Spinal cord (tissue), 3 donors: ENCODE measurements around the genes DIS3L and SMAD3.

DNA sequence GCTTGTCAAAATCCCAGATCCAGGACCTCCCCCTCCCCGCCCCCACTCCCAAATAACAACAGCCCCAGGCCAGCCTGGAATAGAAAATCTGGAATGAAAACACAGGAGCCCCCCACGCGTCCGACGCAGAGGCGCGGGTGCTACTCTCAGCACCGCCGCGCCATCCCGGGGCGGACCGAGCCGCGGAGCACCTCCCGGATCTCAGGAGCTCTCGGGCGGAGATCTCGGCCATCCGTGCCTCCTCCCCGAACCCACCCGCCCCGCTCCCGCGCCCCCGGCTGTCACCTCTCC lies 484 bp downstream of the DENND4A start:
- PRO-cap: no peak
- RAMPAGE, long total RNA: no peak

DNA sequence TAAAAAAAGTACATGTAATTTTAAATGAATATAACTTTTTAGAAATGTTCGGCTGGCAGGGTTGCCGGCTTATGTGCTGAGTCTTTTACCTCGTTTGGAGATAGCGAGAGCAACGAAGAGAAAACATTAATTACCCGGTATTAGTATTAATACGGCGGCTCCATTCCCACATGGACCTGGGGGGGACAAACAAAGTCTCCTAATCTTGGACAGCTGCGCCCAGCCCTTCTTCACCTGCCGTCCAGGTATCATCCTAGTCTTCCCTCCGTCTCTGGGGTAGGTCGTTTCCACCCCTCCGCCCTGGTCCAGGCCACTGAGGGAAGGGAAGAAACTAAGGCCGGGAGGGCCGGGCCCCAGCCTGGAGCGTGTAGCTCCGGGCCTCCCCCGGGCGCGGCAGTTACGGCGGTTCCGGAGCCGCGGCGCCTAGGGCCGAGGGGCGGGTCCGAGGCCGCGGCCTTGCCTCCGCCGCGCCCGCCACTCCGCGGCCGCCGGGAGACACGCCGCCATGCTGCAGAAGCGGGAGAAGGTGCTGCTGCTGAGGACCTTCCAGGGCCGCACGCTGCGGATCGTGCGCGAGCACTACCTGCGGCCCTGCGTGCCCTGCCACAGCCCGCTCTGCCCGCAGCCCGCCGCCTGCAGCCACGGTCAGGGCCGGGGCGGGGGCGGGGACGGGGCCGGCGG lies at the start of gene DIS3L:
Gene DIS3L, plus strand, starts transcription at position 477 of the 681 bp plus-strand sequence.
- PRO-cap: no peak
- RAMPAGE, long total RNA: start-site peak on the plus strand centred at position 194 of the sequence, 80 bp wide, 33 and 31 reads in 2 replicates; start-site peak on the plus strand centred at position 512 of the sequence, 29 bp wide, 44 and 47 reads in 2 replicates

- PRO-cap: no peak
- RAMPAGE, long total RNA: no peak
These were observed 23.8 kb downstream of the MAP2K1 start for GRCh38 chr15:66410436-66410957.

- PRO-cap: no peak
- RAMPAGE, long total RNA: no peak
These were observed 60.3 kb upstream of the SMAD6 start for GRCh38 chr15:66641628-66642270.

DNA sequence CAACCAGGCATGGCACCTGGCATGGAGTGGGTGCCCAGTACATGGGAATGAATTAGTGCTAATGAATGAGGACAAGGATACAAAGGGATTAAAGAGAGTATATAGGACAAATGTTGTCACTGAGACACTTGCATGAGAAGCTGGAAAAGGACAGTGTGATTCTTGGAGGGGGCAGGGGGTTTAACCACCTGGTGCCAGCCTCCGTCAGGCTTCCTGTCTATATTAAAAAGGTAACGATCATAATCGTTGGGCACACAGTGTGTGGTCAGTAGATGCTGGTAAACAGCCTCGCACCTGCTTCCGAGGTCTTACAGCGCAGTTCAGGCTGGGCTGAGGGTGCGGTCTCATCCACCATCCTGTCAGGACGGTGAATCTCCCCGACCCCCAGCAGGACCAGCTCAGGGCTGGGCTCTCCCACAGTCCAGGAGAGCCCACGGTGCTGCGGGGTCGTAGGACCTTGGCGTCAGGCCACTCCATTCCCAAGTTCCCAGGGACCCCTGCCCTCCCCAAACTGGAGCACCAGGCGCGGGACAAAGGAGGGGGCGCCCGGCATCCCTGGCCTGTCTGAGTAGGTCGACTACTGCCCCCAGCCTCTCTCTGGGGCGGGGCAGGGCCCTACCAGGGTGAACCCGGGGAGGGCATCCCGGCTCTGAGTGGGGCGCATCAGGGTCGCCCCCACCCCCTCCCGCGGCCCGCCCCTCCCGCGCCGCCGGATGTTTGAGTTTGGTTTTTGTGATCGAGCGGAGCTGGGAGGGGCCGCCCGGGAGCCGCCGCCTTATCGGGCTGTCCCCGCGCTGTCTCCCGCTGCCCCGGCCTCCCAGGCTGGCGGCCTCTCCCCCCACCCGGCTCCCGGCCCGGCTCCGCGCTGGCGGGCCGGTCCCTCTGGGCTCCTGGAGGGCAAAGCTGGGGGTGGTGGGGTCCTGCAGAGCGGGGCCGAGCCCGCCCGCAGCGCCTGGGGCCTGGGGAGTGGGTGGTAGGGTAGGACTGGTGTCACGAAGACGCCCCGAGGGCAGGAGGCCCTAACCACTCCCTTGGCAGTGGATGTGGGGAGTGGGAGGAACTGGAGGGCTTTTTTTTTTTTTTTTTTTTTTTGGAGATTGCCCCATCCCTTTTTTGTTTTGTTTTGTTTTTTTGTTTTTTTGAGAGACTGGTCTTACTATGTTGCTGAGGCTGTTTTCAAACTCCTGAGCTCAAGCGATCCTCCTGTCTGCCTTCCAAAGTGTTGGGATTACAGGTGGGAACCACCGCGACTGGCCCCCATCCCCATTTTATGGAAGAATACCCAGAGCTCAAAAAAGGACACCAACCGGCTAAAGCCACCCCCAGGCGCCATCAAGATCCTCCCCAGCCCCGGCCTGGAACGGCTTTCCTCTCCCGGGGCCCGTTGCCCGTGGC lies 47.3 kb upstream of the SMAD6 start:
- PRO-cap: no peak
- RAMPAGE, long total RNA: no peak

- PRO-cap: no peak
- RAMPAGE, long total RNA: no peak
These were observed 13.1 kb downstream of the SMAD6 start for GRCh38 chr15:66715057-66715528.

GRCh38 chr15:66774055-66774763 lies 72.2 kb downstream of the SMAD6 start:
- PRO-cap: no peak
- RAMPAGE, long total RNA: no peak

GRCh38 chr15:66780800-66781930 lies 79.1 kb downstream of the SMAD6 start:
- PRO-cap: no peak
- RAMPAGE, long total RNA: no peak

DNA sequence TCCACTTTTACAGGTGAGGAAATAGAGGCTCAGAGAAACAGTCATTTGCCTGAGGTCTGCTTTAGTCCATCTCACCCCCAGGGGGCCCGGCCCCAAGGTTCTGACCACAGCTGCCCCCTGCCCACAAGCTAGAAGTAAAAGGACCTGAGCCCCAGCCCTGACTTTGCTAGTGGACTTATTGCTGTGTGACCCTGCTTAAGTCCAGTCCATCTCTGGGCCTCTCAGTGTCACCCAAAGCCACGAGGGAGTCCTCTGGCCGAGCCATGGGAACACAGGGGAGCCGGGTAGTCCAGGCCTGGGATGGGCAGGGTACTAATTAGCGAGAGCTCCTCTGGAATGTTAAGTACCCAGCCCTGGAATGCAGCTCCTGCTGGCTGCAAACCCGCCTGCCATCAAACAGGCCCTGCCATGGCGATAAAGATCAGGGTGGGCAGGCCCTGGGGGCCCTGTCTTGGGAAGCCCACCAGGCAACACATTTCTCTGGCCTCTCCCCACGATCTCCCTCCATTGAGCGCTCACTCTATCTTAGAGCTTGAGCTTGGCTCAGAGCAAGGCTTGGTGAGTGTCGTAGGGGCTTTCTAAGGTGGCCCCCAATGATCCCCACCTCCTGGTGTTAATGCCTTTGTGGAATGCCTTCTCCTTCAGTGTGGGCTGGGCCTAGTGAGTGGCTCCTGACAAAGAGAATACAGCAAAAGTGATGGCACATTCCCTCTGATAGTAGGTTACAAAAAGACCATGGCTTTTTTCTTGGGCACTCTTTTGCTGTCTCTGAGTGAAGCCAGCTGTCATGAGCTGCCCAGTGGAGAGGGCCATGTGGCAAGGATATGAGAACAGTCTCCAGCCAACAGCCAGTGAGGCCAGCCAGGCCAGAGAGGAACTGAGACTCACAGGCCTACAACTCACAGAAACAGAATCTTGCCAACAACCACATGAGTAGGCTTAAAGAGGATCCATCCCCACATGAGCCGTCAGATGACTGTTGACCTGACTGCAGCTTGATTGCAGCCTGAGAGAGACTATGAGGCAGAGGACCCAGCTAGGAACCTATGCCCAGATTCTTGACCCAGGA lies 133.1 kb downstream of the SMAD6 start:
- PRO-cap: no peak
- RAMPAGE, long total RNA: no peak

DNA sequence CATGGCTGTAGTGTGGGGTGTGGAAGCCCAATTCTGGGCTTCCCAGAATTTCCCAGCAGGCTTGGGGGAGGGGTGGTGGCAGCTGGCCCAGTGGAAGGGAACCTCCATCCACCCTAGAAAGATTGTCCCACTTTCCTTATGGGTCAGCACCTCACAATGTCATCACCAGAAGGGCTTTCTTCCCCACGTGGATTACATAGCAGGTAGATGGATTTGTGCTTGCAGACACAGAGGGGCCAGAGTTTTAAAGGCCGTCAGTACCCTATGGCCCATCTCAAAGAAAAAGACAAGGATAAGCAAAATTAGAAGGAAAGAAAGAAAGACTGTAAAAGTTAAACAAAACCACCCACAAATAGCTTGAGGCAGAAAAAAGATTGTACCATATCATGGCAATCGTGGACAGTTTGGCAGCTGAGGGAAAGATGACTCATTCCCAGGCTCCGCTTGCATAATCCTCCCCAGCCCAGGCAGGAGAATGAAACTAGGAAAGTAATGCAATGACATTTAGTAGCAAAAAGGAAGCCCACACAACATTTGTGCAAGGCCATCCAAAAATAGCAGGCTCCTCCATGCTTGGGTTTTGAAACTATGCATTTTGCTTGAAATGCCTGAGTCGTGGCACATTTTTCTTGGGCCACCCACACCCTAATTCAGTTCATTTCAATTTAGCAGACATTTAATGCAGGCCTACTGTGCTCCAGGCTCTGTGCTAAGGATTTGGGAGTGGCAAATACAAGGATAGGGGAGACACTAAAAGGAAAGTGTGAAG lies 41.1 kb upstream of the SMAD3 start:
- PRO-cap: no peak
- RAMPAGE, long total RNA: no peak

DNA sequence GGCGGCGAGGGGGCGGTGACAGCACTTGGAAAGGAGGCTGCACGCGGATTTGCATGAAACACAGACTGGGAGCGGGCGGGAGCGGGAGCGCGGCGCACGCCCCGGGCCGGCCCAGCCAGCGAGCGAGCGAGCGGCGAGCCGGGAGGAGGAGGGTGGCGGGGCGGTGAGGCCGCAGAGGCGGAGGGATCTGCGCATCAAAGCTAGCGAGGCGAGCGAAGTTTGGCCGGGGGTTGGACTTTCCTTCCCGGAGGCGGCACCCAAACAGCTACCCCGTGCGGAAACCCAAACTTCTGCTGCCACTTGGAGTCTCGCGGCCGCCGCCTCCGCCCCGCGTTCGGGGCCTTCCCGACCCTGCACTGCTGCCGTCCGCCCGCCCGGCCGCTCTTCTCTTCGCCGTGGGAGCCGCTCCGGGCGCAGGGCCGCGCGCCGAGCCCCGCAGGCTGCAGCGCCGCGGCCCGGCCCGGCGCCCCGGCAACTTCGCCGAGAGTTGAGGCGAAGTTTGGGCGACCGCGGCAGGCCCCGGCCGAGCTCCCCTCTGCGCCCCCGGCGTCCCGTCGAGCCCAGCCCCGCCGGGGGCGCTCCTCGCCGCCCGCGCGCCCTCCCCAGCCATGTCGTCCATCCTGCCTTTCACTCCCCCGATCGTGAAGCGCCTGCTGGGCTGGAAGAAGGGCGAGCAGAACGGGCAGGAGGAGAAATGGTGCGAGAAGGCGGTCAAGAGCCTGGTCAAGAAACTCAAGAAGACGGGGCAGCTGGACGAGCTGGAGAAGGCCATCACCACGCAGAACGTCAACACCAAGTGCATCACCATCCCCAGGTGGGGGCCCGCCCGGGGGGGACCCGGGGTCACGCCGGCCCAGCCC lies at the start of gene SMAD3:
Gene SMAD3, plus strand, starts transcription at position 56 of the 860 bp plus-strand sequence.
- PRO-cap: unidirectional peak, plus-strand start at position 63 of the sequence
- RAMPAGE, long total RNA: no peak

- PRO-cap: no peak
- RAMPAGE, long total RNA: no peak
These were observed 5.5 kb downstream of the SMAD3 start for GRCh38 chr15:67070817-67071454.

DNA sequence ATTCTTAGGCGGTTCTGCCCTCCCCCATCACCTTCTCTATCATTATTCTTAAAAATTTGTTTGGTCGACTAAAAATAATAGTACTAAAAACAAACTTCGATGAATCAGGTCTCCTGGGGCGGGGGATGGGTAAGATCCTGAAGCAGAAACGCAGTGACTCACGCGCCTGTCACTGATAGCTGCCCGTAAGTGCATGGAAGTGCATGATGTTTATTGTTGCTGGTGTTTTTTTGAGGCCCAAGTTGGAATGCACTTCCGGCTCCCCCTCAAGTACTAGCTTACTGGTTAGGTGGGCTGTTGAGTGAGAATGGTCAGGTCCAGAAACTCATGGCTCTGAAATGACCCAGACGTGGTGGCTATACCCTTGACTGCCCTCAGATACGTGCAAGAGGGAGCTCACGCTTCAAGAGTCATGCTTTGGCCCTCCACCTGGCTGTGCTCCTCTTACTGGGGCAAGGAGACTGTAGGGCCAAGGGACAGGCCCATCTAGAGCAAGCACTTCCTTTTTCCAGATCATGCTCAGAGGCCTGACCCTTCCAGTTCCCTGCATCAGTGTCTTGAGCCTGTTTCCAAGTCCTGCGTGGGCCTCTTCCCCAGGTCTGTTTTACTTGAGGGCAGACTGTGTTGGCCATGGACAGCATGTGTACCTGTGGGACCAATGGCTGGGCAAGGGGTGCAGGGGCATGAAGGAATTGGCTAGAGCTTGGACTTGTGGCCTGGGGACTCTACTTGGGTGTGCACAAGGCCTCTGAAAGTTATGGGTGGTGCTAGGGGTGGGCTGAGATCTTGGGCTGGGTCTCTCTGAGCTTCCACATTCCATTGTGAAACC lies 11.0 kb downstream of the SMAD3 start:
- PRO-cap: no peak
- RAMPAGE, long total RNA: no peak

DNA sequence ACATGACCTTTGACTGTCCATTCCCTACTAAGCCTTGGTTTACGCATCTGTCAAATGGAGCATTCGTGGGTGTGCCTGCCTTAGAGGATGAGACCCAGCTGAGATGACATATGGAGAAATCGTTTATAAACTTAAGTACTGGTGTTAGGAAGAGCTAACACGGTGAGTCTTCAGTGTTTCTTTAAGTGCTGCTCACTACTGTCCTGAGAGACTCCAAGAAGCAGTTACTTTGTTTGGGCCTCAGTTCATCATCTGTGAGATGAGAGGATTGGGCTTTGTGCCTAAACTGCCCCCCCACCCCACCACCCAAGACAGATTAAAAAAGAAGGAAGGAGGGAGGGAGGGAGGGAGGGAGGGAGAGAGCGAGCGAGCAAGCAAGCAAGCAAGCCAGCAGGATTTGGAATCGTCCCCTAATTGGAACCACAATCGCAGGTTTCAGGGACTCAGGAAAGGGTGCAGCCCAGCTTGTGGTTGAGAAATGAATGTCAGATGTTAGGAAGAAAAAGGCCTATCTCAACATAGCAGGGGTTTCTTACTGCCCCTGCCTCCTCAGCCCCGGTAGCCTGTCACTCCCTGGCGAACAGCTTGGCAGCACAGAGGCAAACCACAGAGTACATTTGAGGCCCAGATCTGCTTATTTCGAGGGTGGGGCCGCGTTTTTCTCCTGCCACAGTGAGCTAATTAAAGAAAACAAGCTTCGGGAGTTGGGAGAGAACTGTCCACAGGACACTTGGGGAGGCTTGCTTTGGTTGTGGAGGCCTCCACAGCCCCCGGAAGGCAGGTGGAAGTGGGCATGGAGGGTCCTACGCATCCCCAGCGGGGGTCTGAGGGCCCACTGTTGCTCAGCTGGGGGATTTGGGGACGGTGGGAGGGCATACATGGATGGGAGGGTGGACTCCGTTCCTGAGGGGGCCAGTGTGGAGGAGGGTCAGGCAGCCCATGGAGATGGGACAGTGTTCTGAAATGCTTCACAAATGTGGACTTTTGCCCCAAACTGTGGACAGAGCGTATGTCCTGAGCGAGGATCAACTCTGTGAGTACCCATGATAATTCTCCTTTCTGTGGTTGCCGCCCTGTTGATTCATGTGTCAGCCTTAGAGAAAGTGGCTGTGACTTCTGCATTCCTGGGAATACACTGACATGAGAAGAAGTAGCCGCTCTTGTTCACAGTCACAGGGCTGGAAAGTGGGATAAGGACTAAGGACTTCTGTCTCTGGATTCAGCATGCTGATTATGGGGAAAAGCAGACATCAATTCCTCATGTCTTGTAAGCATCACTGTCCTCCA lies 33.0 kb downstream of the SMAD3 start:
- PRO-cap: no peak
- RAMPAGE, long total RNA: no peak

DNA sequence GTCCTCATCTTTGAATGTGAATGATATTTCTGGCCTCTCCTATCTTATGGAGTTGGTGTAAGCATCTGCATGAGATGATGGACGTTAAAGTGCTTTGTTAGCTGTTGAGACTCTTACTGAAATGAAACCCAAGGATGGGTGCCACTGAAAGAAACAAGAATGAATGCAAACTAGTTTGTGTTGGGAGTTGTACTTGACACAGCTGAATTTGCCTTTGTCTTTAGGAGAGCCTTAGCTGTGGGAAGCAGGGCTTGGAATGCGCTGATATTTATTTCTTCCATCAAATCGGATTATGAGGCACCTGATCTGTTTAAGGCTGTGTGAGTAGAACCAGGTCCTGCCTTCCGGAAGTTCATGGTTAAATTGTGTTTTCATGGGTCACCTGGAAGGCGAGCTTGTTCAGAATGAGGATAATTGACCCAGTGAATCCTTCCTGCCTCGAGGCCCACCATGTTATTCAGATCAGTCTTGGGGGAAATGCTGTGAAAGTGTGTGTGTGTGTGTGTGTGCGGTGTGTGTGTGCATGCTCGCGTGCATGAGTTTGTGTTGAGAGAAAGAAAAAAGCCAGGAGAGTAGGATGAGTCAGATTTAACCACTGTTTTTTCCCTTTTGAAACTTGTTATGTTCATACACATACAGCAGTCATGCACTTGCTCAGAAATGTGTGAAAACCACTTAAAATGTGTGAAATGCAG lies 36.5 kb downstream of the SMAD3 start:
- PRO-cap: no peak
- RAMPAGE, long total RNA: no peak

- PRO-cap: no peak
- RAMPAGE, long total RNA: no peak
These were observed 54.6 kb downstream of the SMAD3 start for GRCh38 chr15:67119964-67120380.

DNA sequence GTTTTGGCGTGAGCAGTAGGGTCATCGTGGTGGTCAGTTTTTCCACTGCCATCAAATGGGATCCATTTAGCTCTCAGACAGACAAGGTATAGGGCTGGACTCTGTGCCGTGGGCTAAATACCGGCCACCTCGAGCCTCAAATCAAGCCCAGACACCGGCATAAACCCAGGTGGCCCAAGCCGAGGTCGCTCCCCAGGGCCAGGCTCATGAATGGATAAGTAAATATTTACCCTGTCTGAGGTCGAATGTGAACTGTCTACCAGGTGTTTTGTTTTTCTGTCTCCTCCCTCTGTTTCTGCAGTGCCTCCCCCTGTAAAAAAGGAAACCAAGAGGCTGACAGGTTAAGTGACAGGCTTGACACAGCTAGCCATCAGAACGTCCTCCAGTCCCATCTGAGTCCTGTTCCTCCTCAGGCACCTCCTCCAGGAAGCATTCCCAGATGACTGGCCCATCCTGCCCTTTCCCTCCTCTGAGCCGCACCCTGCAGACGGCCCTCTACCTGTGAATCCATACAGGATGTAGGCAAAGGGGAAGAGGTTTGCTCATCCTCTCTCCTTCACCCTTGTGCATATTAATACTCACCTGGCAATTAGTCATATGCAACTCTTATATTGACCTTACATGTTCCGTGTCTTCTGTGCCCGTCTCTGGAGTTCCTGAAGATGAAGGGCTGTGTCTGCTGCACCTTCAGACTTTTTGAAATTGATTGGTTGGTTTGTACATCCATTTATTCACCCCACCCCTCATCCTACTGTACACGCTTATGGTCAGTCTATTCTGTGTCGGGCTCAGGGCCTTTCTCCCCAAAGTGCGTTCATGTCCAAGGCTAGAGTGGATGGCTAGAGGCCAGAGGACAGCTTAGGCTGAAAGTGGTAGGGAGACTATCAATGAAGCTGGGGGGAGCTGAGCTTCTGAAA lies 61.9 kb downstream of the SMAD3 start:
- PRO-cap: no peak
- RAMPAGE, long total RNA: no peak

- PRO-cap: no peak
- RAMPAGE, long total RNA: no peak
These were observed 81.5 kb downstream of the SMAD3 start for GRCh38 chr15:67146884-67147383.

DNA sequence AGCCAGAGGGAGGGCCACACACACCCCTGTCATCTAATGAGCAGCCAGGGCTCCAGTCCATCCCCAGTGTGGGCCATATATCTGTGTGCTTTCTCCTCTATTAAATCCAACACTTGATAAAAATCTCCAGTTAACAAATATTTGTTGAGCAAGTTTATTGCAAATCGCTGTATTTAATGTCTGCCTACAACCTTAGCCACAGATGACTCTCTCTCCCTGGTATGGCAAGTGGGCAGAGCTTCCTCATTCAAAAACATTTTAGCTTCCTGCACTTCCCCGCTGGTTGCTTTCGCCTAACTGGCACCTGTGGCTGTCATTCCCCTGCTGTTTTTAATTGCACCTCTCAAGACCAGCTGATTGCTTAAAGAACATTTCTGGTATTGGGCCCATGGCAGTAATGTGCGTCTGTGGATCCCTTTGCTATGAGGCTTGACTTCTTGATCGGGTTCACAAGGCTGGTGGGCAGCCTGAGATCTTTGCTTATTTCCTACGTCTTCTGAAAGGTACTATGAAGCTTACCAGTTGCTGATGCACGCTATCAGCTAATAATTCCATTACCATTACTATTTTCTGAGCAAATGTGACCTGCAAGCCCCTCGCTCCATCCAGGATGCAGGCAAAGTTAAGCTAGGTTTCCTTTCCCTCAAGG lies 83.0 kb downstream of the SMAD3 start:
- PRO-cap: no peak
- RAMPAGE, long total RNA: no peak

DNA sequence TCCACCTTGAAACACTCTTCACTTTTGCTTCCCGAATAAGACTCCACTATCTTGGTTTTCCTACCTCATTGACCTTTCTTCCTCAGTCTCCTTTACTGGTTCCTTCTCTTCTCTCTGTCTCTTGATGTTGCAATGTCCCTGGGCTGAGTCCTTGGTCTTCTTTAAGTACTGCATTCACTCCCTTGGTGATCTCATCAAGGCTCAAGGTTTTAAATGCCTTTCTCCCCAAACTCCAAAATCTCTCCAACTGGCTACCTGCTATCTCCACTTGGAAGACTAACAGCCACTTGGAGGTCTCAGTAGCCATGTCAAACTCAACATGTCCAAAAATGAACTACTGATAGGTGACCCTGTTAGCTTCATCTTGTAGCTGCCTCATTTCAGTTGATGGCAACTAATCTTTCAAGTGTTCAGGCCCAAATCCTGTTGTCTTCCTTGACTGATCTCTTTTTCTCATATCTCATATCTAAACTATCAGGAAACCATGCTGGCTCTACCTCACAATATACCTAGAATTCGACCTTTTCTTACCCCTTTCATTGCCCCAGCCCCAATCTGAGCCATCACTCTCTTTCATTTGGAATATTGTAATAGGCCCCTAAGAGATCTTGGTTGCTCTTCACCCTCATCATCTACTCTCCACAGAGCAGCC lies 31.3 kb downstream of the AAGAB start:
- PRO-cap: no peak
- RAMPAGE, long total RNA: no peak